Smooth muscle cell (in vitro differentiated cells): Measurements from ENCODE around the gene EIF4A3.

GRCh38 chr17:78821800-78823112 lies 18.4 kb downstream of the USP36 start:
- RAMPAGE, long total RNA: no peak

DNA sequence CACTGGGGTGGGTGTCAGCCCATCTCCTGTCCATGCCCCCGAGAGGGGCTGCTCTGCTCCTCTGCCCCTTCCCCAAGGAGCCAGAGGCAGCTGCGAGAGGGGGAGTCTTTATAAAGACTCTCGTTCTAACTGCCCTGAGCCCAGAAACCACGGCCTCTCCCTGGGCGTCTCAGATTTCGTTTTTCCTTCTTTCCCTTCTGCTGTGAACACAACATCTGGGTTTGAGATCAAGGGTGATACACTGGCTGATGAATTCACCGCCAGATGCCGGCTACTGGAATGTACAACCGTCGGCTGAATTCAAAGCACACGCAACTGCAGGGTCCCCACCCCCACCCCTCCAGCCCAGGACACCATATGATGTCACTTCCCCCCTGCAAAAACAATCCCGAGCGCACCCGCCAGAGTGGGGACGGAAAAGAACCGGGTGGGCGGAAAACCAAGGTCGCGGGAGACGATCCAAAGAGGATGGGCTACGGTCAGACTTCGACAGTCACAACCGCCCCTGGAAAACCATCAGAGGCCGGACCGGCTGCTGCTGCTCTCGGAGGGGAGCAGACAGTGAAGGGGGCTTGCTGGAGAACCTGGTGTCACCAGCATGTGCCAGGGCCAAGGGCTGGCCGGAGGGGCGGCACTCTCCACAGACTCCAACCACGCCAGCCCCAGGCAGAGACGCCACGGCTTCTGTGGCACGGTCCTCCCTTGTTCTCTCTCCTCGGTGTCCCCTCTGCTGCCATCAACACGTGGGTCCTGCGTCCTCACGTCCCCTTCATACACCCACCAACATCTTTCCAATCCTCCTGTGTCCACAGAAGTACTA lies 23.3 kb downstream of the CEP295NL start:
- RAMPAGE, long total RNA: no peak

GRCh38 chr17:78889435-78889912 lies 13.5 kb downstream of the CEP295NL start:
- RAMPAGE, long total RNA: no peak

DNA sequence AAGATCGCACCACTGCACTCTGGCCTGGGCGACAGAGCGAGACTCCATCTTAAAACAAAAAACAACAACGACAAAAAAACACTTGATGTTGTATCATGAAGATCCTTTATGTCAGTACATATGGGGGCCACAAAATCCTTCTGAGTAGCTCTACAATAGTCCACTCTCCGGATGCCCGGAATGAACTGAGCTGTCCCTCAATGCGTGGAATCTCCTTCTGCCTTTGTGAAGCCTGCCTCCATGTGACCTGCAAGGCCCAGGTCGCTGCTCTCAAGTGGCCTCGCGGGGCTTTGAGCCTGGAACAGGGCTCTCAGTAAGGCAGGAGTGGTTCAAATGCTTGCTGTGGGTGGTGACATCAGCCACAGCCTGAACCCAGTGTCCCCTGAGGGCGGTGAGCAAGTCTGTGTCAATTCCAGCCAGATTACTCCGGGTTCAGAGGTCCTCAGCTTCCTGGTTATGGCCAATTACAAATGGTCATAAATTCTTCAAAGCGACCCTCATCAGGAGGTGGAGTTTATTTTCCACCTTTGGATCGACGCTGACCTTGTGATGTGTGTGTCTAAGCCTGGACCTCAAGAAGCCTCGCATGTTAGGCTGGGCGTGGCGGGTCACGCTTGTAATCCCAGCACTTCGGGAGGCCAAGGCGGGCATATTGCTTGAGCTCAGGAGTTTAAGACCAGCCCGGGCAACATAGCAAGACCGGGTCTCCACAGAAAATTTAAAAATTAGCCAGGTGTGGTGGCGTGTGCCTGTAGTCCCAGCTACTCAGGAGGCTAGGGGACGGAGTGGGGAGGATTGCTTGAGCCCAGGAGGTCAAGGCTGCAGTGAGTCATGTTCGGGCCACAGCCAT lies 17.4 kb downstream of the LGALS3BP start:
- RAMPAGE, long total RNA: no peak

GRCh38 chr17:78998347-78999066 lies 11.1 kb downstream of the CANT1 start:
- RAMPAGE, long total RNA: no peak

DNA sequence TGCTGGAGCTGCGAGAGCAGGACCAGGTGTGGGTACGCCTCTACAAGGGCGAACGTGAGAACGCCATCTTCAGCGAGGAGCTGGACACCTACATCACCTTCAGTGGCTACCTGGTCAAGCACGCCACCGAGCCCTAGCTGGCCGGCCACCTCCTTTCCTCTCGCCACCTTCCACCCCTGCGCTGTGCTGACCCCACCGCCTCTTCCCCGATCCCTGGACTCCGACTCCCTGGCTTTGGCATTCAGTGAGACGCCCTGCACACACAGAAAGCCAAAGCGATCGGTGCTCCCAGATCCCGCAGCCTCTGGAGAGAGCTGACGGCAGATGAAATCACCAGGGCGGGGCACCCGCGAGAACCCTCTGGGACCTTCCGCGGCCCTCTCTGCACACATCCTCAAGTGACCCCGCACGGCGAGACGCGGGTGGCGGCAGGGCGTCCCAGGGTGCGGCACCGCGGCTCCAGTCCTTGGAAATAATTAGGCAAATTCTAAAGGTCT lies 24.0 kb downstream of the C1QTNF1 start:
- RAMPAGE, long total RNA: no peak

DNA sequence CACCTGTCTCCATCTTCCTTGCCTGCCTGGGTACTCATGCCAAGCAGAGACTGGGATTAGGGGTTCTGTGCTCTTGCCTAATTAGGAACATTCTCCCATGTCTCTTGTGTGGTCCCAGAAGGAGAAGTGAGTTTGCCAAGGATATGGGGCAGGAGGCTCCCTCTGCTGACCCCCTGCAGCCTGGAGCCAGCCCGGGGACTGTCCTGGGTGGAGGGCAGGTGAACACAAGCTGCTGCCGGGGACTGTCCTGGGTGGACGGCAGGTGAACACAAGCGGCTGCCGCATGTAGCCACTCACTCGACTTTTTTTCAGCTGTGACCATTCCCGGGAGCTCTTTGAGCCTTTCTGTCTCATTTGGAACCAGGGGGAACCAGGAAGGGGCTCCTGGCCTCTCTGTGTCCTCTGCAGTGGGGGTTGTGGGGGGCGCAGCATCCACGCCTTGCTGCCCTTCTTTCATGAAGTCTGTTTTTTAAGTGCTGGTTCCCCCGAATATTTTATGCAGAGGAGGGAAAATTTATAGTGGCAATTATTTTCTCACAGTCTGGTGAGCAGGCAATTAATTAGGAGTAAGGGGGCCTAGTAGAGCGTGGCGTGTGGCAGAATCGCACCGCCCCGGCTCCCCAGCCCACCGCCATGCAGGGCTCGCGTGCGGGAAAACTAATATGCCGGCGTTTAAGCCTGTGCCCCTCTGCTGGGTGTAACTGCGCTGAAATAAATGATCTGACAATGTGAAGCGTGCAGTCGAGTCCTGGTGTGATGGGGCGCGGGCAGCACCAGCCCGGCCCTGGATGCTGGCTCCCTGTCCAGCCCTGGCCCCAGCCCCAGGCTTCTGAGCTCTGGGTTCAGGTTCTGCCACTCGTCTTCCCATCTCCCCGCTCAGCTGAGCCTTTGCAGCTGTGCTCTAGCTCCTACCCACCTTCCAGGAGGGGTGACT lies 13.5 kb downstream of the ENGASE start:
- RAMPAGE, long total RNA: no peak

DNA sequence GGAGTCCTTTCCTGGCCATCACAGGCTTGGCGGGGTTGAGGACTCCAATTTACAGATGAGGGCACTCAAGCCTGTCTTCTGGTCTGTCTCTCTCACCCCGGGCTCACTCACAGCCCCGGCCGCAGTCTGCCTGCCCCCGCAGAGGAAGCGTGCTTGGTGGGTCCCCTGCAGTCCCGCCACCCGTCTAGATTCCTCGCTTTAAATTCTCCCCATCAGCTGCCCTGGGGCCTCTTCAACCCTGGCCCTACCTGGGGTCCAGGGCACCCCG lies 92.8 kb downstream of the ENGASE start:
- RAMPAGE, long total RNA: no peak

- RAMPAGE, long total RNA: no peak
These were observed 2.2 kb downstream of the RBFOX3 start for GRCh38 chr17:79608479-79609200.

DNA sequence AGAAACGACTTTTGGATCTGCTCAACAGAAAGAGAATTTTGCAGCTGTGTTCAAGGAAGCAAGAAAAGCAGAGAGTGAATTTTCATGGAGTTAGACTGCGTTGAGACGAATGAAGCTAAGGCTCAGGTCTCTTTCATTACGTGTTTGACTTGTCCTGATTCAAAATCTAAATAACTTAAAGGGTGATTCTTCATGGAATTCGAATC lies 1.1 kb upstream of the CBX2 start:
- RAMPAGE, long total RNA: no peak

GRCh38 chr17:79814105-79814502 lies 17.2 kb upstream of the CBX8 start:
- RAMPAGE, long total RNA: no peak

DNA sequence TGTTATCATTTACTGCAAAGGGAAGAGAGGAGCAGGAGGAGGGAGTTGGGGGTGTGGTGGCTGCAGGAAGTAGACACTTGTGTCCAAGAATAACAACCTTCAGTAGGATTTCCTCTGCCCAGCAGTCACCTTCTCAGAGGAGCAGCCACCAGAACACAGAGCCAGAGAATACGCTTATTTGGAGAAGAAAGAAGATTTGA lies 10.2 kb downstream of the CBX4 start:
- RAMPAGE, long total RNA: no peak

DNA sequence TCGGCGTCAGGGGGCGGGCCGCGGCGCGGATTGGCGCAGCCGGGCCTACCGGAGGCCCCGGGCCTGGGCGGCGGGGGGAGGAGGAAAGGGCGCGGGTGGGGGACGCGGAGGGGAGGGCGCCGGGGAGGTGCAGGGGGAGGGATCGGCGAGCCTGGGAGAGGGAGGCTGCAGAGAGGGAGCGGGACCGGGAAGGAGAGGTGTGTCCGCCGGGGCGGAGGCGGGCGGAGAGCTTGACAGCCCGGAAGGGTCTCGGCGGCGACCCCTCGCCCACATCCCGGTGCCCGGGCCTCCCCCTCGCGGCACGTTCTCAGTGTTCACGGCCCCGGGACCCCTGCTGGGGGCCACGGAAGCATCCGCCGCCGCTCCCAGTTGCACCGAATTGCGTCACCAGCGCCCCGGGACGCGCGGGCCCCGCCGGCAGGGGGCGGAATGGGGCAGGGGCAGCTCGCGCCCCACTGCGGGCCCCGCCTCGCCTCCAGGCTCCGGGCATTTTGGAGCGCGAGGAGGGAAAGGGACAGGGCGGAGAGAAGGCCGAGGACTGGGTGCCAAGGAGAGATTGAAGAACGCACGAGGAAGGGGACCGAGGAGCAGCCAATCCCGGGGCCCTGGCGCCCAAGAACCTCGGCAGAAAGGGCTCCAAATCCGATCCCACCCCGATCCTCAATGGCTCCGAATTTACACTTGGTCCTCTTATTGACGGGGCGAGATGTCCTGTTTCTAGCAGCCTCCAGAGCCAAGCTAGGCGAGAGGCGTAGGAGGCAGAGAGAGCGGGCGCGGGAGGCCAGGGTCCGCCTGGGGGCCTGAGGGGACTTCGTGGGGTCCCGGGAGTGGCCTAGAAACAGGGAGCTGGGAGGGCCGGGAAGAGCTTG lies 509 bp upstream of the CBX4 start:
- RAMPAGE, long total RNA: no peak

DNA sequence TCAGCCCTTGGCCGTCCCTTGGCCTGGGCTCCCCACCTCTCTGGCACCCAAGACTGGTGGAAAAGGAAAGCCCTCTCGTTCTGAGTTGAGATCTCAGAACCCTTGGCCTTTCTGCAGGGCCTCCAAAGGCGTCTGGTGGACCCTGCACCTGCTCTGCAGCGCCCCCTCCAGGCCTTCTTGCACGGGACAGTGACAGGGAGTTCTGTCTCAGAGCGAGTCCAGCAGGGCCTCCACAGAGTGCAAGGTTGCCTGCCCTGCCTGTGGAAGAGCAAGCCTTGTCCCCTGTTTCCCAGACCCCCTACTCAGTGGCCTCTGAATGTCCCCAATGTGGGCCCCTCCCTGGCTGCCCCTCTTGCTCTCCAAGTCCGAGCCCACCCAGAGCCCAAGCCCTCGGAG lies 85.2 kb upstream of the CBX4 start:
- RAMPAGE, long total RNA: no peak

DNA sequence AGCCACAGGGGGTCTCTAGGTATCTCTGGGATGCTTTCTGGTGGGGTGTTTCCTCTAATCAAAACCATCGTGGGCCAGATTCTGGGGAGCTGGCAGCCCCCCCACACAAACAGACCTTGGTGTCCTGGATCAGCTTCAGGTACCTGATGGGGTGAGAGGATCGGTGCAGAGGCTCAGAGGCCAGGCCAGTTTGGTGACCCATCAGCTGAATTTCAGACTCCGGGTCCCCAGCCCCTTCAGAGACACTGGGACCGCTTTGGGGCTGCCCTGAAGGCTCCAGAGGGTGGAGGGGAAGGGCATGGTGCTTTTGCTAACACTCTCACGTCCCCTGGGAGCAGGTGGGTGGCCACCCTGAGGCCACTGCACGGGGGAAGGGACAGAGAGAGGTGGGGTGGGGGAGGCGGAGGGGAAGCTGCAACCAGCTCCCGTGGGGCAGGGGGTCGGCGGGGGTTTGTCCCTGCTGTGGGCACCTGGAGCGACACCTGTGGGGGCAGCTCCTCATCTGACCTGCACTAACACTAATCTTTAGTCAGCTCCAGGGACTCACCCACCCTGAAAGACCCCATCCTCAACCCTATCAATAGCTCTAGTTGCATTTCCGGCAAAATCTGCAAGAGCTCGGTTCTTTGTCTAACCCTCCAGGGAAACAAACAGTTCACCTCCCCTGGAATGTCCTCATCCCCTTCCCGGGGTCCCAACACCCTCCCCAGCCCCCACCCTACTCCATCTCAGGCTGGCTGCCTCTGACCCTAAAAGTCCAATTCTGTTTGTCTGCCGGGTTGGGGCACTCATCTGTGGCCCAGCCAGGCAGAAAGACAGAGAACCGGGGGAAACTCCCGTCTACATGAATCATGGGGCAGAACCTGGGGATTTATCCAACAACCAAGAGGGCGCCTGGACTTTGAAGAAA lies 91.8 kb upstream of the CBX4 start:
- RAMPAGE, long total RNA: no peak

- RAMPAGE, long total RNA: no peak
These were observed 88.1 kb downstream of the TBC1D16 start for GRCh38 chr17:79947426-79948046.

DNA sequence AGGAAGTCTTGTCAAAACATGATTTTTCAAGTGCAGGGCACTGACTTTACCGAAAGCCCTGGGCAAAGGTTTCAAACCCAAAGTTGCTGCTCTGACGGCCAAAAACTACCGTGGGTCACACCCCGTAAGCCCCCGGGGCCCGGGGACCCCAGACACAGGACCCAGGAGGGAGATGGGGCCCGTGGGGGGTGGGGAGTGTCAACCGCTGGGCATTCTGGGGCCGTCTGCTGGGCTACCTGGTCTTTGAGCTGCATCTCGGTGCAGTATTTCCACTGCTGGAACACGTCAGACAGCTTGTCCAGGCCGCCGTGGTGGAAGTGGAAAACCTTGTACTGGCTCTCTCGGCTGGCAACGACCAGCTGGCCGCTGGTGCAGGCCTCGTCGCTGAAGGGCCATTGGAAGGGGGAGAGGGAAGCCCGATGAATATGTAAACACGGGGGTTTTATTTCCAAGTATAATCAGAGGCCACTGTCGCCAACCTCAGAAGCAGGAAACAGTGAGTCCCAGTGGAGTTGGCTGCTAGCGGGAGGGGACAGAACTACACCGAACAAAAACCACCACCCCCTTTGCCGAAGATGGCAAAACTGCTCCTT lies 84.4 kb downstream of the TBC1D16 start:
- RAMPAGE, long total RNA: no peak

- RAMPAGE, long total RNA: no peak
These were observed 45.6 kb downstream of the TBC1D16 start for GRCh38 chr17:79989811-79990734.

DNA sequence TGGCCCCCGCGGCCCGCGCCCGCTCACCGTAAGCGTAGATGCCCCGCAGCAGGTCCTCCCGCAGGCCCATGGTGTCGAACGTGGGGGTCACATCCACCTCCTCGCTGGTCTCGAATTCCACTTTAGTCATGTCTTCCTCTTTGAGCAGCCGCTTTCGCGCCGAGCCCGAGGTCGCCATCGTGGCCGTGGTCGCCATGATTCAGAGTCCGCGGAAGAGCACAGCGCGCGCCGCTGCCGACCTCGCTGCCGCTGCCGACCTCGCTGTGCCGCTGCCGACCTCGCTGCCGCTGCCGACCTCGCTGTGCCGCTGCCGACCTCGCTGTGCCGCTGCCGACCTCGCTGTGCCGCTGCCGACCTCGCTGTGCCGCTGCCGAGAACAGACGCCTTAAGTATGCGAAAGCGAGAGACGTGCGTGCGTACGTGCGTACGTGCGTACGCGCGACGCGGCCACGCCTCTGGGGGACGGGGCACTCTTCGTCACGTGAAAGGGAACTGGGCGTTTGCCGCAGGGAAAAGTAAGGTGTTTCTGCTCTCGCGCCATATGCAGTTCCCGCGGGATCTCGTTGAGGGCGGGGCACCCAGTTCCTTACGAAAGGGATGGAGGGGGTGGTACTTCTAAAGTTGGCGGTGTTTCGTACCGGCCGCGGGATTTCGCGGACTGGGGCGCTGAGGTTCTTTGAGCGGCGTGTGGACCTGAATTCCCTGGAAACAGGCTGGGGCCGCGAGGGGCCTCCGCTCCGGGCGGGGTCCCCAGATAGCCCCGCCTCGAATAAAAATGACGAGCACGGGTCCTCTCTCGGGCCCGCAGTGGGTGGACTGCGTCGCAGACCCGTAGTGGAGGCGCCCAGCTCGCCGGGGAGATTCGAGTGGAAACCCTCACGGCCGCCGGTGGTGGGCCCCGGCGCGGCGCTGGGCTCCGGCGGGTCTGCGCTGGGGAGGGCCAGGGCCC lies at the start of gene EIF4A3:
Gene EIF4A3 (minus strand): TSS at position 363 of the 949 bp plus-strand sequence.
- RAMPAGE, long total RNA: no peak

- RAMPAGE, long total RNA: no peak
These were observed 5.4 kb downstream of the CARD14 start for GRCh38 chr17:80174934-80175897.